Fallopian tube (tissue), 1 donor: Measurements from ENCODE around the genes OPCML, IGSF9B and GLB1L2.

GRCh38 chr11:131673985-131674537 lies 303.6 kb downstream of the NTM start:
- PRO-cap = no peak

GRCh38 chr11:132056583-132057087 lies 686.2 kb downstream of the NTM start:
- PRO-cap = no peak

- PRO-cap = no peak
Observed at GRCh38 chr11:133532061-133532830, at the start of gene OPCML. Gene OPCML, minus strand, starts transcription at chr11:133532501.

DNA sequence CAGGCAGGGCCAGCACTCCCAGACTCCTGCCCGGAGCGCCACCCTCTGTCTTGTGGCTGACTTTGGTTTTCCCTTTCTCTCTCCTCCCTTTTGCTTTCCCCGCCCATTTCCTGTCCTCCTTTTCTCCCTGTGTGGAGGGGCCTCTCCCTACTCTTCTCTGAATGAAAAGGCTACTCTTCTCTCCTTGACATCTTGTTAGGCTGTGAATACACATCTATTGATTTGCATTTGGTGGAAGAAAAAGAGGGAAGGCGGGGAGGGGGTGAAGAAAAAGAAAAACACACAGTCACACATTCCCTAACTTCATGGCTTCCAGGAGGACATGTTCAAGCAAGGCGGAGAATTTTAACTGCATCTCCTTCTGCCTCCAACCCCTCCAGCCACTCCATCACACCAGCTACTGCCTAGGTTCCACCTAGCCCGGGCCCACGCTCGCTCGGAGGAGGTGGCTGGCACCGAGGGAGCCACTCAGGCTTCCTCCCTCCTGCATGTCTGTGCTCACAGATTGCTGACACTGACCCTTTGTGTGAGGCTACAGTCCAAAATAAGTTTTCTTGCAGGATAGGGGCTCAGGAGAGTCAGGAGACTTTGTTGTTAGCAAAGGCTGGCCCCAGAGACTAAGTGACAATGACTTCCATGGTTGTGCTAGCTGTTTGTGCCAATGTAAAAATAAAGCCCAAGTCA lies 9.3 kb upstream of the OPCML start:
- PRO-cap = no peak

GRCh38 chr11:133787618-133788323 lies 57.5 kb downstream of the SPATA19 start:
- PRO-cap = no peak

- PRO-cap = unidirectional peak, plus-strand start at chr11:133928069
Observed at GRCh38 chr11:133927860-133928266, 28.9 kb downstream of the IGSF9B start.

DNA sequence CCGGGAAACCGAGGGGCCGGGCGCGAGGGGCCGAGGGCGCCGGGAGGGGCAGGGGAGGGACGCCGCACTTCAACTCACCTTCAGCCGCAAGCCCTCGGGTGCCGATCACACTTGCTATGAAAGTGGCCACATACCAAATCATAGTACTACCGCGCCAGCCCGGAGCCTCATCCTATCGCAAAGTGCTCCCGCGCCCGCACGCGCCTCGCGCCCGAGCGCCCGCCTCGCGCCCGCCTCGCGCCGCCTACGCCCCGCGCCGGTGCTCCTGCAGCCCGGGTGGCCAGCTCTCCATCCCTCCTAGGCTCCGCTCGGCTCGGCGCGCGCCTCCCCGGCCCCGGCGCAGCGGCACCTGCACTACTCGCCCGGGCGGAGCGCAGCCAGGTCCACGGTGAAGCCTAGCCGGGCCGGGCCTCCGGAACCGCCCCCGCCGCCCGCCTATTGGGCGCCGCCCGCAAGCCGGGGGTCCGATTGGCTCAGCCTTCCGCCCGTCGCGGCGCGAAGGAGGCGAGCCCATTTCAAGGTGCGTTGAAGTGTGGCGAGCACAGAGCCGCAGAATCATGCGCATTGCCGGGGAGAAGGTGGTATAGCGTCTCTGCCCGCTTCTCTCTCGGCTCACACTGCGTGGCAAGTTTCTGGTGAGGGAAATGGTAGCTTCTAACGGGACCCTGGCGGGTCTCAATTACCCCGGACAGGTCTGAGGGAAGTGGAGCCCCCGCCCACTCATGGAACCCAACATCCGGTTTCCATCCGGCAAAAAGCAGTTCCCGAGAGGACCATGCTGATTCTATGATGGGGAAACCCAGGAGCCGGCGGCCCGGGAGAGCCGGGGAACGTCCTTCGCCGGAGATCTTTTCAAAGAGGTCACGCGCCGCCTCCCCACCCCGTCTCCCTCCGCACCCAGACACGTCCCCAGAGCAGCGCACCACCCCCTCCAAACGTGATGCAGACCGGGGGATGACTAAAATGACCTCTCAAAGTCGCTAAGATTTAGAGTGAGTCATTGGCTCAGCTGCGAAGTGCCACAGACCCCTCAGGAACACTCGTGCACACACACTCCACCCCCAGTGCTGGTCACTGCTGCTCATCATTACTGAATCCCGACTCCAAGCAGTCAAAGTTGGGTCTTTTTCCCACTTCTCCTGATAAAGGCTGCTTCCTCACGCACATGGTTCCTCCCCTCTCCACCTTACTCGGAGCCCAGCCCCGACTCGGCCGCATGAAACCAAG lies at the start of gene IGSF9B:
TSS of gene IGSF9B (minus strand) at position 356 of the 1,227 bp plus-strand sequence.
- PRO-cap = bidirectional peak, plus-strand start at position 514 of the sequence, minus-strand start at position 351 of the sequence; bidirectional peak, plus-strand start at position 781 of the sequence, minus-strand start at position 696 of the sequence; bidirectional peak, plus-strand start at position 934 of the sequence, minus-strand start at position 854 of the sequence

GRCh38 chr11:134120811-134121705 lies 52.2 kb downstream of the JAM3 start:
- PRO-cap = bidirectional peak, plus-strand start at chr11:134121365, minus-strand start at chr11:134121278

- PRO-cap = no peak
Observed at GRCh38 chr11:134142551-134142925, 73.7 kb downstream of the JAM3 start.

- PRO-cap = no peak
Observed at GRCh38 chr11:134250676-134251733, 2.1 kb downstream of the THYN1 start.

DNA sequence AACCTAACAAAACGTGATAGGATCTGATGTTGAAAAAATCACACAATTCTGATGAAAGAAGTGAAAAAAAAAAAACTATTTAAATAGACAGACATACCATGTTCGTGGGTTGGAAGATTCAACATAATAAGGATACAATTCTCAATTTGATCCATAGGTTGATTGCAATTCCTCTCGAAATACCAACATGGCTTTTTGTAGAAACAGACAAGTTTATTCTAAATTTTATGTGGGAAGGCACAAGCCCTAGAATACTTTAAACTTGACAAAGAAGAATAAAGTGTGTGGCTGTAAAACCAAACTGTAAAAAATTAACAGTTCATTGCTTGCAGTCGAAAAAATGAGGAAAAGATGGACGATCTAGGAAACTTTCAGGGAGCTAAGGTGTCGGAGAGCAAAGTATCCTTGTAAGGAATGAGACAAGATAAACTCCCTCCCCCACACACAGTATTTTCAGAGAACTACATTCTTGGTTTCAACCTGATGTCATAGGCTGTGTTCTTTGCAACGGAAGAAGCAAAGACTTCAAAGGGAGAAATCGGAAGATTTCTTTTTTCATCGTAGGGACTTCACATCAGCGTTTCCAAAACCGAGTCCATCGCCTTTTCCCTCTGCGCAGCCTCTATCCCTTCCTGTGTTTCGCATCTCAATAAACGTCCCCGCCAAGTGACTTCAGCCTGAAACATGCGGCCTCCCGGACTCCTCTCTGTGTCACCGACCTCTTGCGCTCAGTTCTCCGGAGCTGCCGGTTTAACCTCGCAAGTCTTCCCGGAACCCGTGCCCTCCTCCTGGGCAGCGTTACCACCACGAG lies 886 bp upstream of the GLB1L3 start:
- PRO-cap = no peak

DNA sequence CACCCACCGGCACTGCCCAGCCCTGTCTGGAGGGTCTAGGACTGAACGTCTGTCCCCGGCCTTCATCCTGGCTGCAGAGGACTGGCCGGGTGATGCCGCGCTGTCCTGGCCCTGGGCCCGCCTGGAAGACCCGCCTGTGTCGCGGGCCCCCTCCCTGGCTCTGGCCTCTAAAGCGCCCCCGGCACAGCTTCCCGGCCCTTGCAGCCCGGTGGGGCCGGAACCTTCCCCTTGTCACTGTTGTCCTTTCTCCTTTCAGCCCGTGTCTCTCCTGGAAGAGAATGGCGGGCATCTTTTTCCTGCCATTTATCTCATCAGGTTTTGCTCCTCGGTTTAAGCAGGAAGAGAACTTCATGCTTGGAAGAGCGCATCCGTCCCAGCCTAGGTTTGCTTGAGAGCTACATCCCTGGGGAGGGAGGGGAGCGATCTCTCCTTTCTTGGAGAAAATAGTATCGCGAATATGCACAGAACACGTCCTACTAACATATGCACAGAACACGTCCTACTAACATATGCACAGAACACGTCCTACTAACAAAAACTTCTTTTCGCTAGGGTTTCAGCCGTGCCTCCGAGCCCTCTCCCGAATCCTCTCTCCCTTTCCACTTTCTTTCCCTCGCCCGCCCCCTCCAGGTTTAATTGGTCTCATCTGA lies 1.0 kb downstream of the GLB1L3 start:
- PRO-cap = no peak

GRCh38 chr11:134331406-134332196 lies at the start of gene GLB1L2:
Gene GLB1L2, plus strand, starts transcription at chr11:134331988.
- PRO-cap = bidirectional peak, plus-strand start at chr11:134331988, minus-strand start at chr11:134331694

- PRO-cap = unidirectional peak, minus-strand start at chr11:134468862
Observed at GRCh38 chr11:134468778-134469005, 56.6 kb upstream of the B3GAT1 start.

DNA sequence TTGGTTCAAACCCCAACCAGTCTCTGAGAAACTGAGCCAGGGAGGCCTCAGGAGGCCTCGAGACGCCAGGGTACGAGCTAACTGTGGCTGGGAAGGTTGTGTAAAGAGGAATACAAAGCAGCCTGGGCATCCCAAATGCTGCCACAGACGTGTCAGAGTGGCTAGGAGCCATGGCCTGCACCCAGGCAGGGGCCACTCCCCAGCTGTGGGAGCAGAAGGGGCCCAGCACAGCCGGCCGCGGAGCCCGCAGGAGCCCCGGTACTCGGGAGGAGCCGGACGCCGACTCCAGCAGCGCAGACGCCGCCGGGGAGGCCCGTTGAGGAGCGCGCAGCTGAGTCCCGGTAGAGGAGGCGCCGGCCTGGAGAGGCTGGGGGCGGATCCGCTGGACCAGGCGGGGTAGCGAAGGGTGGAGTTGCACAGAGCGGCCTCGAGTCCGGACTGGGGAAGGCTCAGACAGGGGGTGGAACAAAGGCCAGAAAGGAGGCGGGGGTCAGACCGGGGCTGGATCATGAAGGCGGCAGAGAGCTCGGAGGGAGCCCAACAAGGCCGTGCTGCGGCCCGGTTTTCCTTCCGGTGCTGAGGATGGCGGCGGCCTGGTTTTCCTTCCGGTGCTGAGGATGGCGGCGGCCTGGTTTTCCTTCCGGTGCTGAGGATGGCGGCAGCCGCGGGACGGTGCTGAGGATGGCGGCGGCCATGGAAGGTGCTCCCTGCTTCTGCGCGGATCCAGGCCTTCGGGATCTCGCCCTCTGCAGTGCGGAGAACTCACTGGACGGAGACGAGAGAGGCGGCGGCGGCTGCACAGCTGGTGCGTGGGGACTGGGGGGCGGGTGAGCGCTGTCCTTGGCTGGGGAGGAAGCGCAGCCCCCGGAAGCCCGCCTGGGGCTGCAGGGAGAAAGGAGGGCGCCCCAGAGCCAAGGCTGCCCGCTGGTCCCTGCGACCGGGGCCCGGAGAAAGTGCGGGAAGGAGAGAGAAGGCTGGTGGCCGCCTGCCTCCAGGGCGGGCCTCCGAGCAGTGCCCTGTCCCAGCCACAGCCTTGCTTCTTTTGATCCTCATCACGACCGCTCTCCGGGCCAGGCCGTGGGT lies 350.2 kb upstream of the B3GAT1 start:
- PRO-cap = no peak

DNA sequence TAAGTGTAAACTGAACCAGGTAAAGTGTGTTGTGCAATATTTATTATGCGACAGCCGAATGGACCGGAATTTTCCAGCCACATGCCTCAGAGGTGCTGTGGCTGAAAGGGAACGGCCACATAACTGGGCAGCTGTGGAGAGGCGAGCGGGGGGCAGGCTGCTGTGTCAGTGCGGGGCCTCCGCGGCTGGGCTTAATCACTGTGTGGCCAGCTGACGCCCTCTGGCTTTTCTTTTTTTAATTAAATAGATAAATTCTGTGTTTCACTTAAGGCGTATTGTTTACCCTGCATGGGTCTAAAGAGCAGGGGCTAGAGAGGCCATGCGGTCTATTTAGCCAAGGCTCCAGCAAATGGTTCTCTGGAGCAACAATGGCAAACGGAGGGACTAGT lies 385.7 kb upstream of the B3GAT1 start:
- PRO-cap = no peak

- PRO-cap = no peak
Observed at GRCh38 chr11:134979092-134979515, 567.1 kb upstream of the B3GAT1 start.